Bronchus fibroblast of lung (primary cell): ENCODE measurements around the genes HELT, SNX25 and LRP2BP.

- RAMPAGE, long total RNA, result no peak
Measured at GRCh38 chr4:184366758-184367437, 107.5 kb downstream of the IRF2 start.

GRCh38 chr4:184390116-184390648, 84.2 kb downstream of the IRF2 start:
- RAMPAGE, long total RNA, result no peak

DNA sequence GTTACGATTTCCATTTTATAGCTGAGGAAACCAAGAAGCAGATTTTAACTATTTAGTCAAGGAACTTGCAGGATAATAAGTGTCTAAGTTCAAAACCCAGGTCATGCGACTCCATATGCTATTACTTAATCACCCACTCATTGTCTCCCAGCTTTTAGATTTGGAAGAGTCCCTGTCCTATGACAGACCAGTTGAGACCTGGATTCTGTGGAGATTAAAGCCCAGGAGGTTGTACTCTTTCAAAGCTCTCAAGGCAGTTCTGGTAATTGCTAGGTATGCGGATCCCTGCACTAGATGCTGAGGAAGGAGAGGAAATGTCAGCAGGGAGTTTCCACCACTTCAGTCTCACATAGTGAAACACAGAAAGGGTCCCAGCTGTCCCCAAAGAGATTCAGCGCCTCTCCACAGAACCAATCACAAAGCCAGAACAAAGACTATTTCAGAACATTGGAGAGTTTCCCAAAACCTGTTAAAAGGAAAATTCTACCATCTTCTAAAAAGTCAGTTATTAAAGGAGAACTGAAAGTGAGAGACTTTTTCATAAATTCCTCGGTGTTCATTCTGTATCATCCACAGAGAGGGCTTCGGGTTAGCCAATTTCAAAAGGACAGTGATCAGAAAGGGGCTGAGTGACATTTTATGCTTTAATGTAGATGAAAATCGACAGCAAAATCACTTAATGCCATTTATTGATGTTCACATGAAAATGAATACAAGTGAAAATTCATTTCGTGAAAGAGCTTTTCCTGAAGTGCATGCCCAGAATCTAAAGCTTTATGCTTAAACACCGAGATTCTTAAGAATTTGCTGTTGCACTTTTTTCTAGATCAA, 53.3 kb downstream of the IRF2 start:
- RAMPAGE, long total RNA, result no peak

GRCh38 chr4:184457552-184457913, 16.8 kb downstream of the IRF2 start:
- RAMPAGE, long total RNA, result no peak

DNA sequence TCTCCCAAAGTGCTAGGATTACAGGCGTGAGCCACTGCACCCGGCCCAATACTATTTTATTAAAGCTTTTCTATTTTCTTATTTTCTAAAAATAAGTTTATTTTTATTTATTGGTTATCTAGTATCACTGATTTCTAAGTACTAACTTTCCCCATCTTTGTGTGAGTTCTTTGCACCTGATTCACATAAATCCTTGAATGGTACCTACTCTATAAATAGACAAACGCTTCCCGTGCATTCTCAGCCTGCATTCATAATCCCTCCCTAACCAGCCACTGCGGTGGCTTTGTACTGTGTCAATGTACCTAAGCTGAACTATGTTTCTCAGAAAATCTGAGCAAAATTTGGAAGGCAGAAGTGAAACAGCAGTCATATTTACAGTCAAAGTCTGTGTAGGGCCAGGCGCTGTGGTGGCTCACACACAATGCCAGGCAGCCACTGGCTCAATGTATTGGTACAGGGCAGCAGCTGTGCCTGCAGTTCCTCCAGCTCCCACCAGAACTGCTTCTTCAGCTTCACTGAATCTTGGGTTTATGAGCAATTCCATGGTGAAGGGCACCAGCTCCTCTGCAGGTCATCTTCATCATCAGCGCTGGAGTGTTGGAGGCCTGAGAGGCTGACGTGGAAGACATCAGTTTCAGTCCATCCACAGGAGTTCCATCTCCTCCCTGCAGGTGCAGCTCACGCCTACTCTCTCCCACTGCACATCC, 32.2 kb upstream of the IRF2 start:
- RAMPAGE, long total RNA, result no peak

GRCh38 chr4:184541717-184542393, 67.5 kb upstream of the IRF2 start:
- RAMPAGE, long total RNA, result no peak

GRCh38 chr4:184763381-184763659, 29.4 kb upstream of the CENPU start:
- RAMPAGE, long total RNA, result no peak

DNA sequence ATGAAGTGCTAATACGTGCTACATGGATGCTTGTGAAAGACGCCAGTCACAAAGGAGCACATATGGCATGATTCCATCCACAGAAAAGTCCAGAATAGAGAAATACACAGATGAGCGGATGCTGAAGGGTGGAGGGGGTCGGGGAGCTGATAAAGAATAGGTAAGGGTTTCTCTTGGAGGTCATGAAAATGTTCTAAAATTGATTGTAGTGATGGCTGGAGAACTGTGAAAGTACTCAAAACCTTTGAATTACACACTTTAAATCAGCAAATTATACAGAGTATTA, 33.4 kb upstream of the CENPU start:
- RAMPAGE, long total RNA, result no peak

DNA sequence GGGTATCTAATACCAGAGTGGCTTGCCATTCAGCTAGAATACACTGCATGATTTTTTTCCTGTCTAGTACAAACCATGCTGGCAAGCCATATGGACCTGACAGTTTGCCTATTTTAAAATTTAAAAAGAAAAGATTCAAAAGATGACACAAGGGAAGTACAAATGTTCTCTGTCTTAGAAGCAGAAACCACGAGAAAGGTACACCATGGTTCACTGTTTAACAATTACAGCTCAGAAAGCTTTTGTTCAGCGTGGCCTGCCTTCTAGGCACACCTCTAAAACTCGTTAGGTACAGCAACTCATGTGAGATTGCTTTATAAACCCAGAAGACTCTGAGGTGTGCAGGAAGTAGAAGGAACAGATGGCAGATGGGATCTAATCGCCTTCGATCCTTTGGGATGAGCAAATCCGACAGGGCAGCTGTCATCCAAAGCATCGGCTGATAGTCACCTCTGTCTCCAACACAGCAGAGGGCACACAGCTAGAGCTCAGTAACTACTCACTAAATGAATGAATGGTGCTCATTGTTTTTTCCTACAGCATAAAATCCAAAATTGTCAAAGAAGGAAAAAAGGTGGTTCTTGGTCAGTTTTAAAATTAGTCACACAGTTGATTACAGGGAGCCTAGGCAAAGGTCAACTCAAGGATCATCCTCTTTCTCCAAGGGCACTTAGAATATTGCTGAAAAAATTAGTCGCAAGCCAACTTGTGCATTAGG, 35.5 kb upstream of the CENPU start:
- RAMPAGE, long total RNA, result no peak

- RAMPAGE, long total RNA, result no peak
Measured at GRCh38 chr4:184773934-184774519, 40.1 kb upstream of the CENPU start.

DNA sequence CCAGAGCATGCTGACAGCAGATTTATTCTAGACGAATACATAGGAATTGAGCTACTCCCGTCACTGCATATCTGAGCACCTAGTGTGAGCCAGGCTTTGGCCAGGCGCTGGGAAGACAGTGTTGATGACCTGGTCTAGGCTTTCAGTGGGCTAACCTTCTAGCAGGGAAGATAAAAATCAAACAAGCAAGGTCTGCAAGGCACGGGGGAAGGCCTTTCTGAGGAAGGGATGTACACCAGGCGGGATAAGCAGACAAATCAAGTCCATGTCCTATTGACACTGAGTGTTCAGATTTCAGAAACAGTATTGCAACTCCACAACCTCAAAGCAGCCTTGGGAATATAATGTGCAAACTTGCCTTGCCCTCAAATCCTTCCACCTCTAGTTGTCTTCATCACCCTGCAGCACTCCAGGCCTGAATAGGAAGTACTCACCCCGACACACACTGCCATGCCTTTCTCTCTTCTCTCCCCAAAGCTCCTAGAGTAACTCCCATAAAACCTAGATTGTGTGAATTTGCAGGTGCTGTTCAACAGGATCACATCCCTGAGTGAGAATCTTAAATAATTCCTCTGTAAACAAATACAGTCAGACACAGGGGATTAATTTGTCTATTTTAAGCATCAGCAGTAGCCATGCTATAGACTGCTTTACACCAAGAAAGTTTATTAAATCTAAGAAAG, 19.6 kb downstream of the ACSL1 start:
- RAMPAGE, long total RNA, result no peak

GRCh38 chr4:184810464-184811255, 15.1 kb downstream of the ACSL1 start:
- RAMPAGE, long total RNA, result no peak

GRCh38 chr4:184826312-184827291, 834 bp upstream of the ACSL1 start:
- RAMPAGE, long total RNA, result no peak

GRCh38 chr4:184887209-184888283, 61.8 kb upstream of the ACSL1 start:
- RAMPAGE, long total RNA, result no peak

DNA sequence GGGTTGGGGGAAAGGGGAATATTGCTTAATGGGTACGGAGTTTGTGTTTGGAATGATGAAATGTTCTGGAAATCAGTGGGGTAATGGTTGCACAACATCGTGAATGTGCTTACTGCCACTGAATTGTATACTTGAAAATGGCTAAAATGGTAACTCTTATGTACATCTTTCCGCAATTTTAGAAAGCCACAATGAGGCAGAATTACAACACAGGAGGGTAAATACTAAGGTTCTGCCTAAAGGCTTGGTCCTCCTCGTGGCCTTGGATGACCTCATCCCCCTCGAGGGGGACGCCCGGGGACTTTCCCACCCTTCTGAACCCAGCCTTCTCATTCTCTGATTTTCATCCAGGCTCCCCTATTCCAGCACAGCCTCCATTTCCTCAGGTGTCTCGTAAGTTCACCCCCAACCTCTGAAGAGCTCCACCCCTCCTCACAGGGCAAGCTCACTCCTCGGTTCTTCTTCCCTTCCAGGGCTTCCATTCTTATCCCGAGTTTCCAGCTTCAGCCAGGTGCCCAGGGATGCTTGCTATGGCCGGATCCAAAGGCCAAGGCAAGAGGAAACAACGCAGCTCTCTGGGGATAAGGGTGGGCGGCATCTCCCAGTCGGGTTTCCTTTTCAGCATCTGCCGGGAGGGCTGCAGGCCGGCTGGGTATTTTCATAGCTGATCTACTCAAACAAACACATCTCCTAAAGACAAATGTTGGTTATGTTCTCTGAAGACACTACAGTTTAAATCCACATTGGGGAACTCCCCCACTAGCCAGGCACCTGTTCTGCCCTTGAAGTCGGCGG, 71.3 kb upstream of the ACSL1 start:
- RAMPAGE, long total RNA, result no peak

GRCh38 chr4:185017919-185018668, at the start of gene HELT:
TSS of gene HELT (plus strand) at chr4:185018490.
- RAMPAGE, long total RNA, result no peak

DNA sequence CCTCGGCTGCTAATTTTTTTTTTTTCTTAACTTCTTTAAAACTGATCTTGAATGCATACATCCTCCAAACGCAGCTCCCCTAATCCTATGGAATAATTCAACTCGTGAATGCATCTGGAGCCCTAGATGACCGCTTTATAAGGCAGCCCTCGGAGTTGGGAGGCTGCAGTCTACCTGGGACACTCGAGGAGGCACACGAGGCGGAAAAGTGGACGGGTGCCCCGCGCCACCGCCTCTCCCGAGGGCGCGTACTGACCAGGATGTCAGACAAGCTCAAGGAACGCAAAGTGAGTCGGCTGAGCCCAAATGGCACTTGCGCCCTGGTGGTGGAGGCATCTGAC, 349 bp downstream of the HELT start:
- RAMPAGE, long total RNA, result no peak

DNA sequence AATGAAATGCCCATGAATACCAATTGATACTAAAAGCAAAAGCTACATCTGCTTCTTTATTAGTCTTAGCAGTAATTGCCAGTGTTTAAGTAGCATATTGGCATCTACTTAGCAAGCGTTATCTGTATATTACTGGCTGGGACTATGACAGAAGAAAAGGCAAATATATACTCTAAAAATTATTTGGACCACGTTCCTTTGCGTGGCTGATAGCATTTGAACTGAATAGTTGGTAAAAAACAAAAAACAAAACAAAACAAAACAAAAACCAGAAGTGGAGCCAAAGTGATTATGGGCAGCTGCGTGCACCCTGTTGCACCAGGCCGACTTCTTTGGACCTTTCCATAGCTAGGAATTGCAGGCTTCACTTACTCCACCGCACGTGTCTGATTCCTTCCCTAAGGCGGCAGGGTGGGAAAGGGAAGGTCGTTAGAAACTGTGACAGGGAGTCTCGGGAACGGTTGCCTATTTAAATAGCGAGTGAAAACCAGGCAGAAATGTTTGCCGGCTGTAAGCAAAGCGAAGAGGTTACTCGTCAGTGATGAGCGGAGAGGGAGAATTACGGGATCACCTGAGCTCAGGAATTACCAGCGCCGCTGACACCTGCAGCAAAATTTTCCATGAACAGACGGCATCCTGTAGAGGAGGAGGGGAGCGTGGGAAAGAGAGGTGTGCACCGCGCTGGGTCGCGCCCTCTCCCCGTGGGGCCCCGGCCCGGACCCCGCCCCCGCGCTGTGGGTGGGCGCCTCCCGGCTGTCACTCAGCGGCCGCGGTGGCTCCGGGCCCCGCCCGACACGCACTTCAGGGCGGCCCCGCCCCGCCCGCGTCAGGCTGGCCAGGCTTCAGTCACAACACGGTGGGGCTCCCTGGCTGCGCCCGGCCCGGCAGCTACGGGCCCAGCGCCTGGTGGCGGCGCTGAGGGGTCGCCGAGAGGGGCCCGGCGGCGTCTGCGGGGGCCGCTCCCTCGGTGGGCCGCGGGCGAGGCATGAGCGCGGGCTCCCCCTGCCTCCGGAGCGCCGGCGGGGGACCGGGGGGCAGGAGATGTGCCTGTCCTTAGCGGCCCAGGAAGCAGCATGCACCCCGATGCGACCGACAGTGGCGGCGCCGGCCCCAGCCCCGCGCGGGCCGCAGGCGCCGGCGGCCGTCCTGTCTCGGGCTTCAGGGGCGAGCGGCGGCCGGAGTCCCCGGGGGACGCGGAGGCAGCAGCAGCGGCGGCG, at the start of gene SNX25:
Gene SNX25 (plus strand): TSS at position 845 of the 1,217 bp plus-strand sequence.
- RAMPAGE, long total RNA, result no peak

GRCh38 chr4:185258587-185259476, 49.4 kb downstream of the SNX25 start:
- RAMPAGE, long total RNA, result no peak

DNA sequence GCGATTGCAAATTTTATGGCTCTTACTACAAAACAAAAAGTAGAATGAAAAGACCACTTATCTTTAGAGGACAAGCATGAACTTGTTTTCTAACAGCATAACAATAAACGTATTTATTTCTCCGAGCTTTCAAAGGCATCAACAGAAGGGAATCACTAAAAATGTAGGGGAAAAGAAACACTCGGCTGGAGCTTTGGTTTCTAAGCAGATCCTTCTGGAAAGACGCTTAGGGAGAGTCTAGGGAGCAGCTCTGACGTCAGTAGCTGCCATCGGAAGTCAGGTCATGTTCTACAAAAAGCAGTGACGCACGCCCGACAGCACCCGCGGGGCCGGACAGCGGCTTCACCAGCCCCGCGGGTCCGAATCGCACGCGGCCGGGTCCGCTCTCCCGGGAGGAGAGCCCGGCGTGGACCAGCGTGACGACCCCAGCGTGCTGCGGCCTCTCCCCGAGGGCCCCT, at the start of gene LRP2BP:
Gene LRP2BP (minus strand): TSS at position 239 of the 458 bp plus-strand sequence.
- RAMPAGE, long total RNA, result no peak